Tibial artery (tissue), 1 donor: ENCODE measurements around the gene DYNLT1.

GRCh38 chr6:156773905-156774335 lies 3.3 kb upstream of the ARID1B start:
- PRO-cap, result no peak

DNA sequence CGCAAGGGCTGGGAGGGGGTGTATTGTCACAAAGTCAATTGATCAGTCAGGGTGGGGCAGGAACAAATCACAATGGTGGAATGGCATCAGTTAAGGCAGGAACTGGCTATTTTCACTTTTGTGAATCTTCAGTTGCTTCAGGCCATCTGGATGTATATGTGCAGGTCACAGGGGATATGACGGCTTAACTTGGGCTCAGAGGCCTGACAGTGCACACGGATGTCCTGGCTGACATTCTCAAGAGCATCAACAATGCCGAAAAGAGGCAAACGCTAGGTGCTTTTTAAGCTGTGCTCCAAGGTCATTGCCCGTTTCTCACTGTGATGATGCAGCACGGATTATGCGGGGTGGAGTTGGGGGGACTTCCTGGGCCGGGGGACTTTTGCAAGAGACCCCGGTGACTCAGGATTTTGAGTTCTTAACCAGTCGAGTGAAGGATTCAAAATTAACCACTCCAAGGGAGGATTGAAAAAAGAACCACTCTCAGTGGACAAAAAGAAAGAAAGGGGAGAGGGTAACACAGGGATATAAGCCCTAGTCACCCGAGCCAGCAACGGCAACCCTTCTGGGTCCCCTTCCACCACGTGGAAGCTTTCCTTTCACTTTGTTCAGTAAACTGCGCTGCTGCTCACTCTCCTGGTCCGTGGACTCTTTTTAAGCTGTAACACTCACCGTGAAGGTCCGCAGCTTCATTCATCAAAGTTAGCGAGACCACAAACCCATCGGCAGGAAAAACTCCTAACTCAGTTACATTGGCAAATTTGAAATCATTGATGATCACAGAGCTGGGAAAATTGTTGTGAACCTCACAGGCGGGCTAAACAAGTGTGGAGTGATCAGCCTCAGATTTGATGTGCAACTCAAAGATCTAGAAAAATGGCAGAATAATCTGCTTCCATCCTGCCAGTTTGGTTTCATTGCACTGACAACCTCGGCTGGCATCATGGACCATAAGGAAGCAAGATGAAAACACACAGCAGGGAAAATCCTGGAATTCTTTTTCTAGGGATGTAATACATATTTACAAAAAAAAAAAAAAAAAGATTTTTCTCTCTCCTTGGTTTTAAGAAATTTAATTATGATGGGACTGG lies 199.2 kb downstream of the ARID1B start:
- PRO-cap, result no peak

DNA sequence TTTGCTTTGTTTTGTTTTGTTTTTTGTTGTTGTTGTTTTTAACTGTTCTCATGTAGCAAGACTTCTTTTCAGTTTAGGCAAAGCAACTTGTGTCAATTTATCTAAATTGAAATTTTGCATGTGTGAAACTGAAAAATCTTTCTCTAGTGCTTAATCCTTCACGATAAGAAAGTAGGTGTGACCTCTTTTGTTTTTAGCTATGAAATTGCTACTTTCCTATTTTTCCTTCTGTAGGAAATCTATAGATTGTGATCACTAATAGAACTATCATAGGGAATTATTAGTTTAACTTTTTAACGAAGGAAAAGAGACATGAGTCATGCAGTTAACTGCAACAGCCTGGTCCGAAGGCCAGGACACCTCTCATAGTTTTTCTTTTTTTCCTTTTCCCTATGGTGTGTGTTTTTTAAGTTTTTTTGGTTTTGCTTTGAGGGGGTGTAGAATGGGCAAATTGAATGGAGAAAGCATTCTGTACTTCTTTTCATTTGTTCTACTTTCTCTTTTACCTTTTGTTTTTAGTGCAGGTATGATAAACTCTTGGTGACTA lies 233.5 kb downstream of the ARID1B start:
- PRO-cap, result no peak

DNA sequence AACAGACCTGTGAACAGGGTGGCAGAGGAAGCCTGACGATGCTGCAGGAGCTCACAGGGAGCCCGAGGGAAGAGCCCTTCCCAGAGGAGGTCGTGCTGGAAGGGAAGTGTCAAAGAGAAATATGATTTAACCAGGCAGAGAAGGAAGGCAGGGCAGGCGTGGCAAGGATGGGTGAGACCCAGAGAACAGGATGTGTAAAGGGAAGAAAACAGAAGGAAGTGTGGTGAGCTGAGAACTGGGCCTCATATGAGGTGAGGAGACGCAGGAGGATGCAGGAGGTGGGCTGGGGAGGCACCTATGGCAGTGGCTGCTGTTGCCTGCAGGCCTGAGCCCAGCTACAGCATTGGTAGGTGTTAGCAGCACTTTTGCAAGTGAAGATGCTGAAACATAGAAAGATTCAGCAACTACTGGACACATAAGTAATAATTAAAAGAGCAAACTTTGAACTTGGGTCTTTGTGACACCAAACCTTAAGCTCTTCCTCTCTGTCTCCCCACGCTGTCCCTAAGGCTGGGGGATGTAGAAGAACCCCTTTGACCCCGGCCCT lies 105.7 kb downstream of the ZDHHC14 start:
- PRO-cap, result no peak

- PRO-cap, result no peak
Measured at GRCh38 chr6:157652373-157653340, 170.4 kb upstream of the SNX9 start.

GRCh38 chr6:157689122-157689791 lies 133.8 kb upstream of the SNX9 start:
- PRO-cap, result no peak

GRCh38 chr6:157715607-157716439 lies 107.2 kb upstream of the SNX9 start:
- PRO-cap, result unidirectional peak, plus-strand start at chr6:157715945; unidirectional peak, plus-strand start at chr6:157716043

- PRO-cap, result no peak
Measured at GRCh38 chr6:157848817-157849263, 25.8 kb downstream of the SNX9 start.

DNA sequence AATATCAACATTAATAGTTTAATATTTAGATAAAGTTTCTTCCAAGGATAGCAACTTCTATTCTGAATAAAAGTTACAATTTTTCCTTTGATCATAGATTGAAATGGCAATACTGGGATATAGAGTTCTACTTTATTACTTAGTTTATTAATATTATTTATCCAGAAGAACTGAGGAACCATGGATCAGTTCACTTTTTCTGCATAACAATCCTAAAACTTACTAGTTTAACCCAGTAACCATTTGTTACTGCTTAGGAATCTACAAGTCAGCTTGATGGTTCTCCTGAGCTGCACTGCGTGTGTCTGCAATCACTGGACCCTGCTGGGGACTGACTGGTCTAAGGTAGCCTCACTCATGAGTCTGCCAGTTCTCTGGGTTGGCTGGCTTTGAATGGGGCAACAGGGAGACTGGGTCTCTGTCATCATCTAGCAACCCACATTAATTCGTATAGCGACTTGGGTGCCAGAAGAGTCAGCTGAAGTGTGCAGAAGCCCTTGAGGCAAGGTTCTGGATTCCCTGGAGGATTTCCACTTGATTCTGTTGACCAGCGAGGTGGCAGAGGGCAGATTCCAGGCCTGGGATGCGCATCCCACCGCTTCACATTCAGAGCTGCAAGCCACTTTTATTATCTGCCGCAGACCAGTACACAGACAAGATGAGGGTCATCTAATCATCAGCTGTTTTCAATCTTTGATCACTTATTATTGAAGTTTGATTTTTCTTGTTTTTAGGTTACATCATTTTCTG lies 49.3 kb downstream of the SNX9 start:
- PRO-cap, result no peak

DNA sequence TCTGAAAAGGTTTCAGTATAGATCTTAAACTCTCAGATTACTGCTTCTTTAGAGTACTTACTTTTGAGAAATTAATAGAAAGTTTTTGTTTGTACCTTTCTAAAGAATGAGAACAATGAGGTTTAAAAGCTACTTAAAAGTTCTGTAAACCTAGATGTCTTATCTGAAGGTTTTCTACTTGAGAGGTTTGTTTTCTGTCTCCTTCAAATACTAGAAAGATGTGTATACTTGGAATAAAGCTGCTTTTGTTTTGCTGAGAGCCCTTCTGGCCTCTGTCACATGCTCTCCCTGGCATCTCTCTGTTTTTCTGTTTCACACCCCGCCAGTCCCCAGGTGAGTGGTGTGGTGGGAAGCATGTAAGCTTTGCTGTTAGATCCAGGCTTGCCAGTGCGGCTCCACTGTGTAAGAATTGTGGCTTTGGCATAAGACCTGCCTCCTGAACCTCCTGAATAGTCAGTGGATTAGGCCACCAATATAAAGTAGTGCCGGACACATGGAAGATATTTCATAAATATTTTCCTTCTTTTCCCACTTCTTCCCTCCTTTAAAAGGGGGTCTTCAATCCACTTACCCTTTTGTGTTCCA lies 56.8 kb downstream of the SNX9 start:
- PRO-cap, result no peak

DNA sequence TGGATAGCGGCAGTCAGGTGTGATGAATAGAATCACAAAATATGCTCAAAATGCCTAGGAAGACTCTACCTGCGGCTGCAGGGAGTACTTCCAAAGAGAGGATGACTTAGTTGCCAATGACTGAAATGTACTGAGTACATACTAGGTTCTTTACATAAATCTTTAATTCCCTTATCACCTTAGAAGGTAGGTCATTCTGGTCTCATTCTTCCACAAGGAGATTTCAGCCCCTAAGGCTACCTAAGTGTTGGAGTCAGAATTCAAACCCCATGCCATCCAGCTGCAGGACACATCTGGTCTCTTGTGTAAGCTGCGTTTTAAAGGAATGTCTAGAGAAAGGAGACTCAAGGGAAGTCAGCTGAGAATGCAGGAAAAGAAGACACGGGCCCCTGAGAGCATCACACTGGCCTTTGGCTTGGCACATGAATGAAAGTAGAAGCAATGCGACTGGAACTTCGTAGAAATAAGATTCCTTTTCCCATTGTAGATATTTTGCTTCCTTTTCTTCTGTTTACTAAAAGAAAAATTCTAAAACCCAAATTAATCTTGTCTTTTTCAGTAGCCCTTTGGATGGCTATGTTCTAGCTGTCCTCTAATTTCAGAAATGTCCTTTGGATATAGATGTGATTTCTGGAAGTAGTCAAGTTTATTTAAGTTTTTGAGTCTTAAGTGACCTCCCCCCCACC lies 76.7 kb upstream of the SYNJ2 start:
- PRO-cap, result no peak

GRCh38 chr6:157966975-157967560 lies 14.6 kb upstream of the SYNJ2 start:
- PRO-cap, result no peak

GRCh38 chr6:157982674-157983263 lies 1.1 kb downstream of the SYNJ2 start:
- PRO-cap, result no peak

GRCh38 chr6:158003791-158004277 lies 22.2 kb downstream of the SYNJ2 start:
- PRO-cap, result no peak

GRCh38 chr6:158077865-158078451 lies 90.1 kb downstream of the SERAC1 start:
- PRO-cap, result no peak

- PRO-cap, result no peak
Measured at GRCh38 chr6:158284158-158284825, 28.0 kb upstream of the TULP4 start.

GRCh38 chr6:158474854-158475759 lies 84.8 kb upstream of the TMEM181 start:
- PRO-cap, result no peak

DNA sequence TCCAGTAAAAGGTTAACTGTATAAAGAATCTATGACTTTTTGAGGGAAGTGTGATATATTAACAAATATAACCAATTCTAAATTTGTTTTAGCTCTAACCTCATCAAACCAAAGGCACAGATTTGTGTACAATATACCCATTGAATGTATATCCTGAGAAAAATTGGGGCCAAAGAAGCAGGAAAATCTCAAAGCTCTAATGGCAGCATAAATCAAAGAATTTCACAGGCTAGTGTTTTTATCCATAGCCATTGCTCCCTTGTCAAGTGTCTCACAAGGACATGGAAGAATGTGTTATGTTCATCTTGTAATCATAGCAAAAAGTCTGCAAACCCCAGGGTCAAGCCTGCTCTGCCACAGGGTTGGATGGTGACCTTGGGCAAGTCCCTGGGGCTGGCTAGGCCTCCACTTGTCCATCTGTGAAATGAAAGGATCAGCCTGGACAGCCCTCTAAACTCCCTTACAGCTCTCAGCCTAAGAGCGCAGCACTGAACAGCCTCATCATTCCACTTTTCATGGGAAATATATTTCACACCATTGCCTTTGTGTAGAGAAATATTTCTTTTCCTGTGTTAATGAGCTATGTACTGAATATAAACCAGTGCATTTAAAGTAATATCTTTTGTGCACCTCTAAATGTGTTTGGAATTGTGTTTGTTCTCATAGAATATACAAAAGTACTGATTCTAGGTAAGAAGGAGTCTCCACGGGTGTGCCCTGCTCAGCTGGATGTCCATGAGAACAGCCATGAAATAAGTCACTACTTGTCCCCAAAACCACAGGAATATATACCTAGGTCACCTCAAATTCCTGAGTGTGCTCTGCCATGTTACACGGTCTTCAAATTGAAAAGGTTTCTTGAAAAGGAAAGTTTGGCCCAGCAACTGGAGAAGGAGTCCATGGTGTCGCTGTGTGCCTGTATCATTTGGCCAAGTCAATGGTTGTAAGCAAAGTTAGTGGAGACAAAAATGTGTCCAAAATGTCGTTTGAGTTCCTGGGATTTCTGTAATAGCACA lies 49.6 kb upstream of the TMEM181 start:
- PRO-cap, result no peak

DNA sequence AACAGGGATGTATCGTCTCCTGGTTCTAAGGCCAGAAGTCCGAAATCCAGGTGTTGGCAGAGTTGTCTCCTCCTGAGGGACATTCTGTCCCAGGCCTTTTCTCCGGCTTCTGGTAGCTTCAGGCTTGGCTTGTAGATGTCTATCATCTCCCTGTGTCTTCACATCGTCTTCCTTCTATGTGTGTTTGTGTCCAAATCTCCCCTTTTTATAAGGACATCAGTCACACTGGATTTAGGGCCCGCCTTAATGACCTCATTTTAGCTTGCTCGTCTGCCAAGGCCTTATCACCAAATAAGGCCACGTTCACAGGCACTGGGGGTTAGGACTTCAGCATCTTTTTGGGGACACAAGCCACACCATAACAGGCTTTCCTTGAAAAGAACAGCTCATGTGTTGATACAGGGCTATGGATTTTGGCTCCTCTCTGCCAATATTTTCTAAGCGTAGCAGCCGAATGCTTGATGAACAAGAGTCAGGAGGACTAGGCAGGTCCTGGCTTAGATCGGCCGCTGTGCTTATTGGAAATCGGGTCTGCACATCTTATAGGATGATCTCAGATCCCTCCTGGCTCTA lies 16.3 kb upstream of the TMEM181 start:
- PRO-cap, result bidirectional peak, plus-strand start at position 461 of the sequence, minus-strand start at position 178 of the sequence

DNA sequence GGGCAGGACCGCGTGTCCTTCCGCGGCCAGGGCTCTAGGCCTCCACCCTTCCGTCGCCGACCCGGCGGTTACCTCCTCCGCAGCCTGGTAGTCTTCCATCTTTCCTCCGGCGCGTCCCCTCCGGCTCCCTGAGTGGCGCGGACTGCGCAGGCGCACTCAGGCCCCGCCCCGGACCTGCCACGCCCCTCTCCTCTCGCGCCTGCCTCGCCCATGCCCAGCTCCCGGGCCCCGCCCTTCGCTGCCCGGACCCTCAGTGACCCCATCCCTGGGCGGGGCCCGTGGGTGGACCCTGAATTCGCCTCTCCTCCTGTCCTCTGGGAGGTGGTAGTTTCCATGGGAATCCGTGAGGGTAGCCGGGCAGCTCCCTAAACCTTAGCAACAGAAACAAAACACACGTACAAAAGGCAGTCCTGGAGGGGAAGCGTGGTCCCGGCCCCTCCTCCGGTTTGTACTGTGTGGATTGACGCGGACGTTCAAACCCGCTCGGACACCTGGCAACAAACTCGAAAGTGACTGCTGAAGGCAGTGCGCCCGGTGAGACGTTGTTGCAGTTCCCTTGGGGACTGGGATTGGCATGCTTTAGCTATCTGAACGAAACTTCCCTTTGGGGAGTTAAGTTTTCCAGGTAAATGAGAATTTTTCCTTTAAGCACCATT lies at the start of gene DYNLT1:
Gene DYNLT1 (minus strand): TSS at position 134 of the 656 bp plus-strand sequence.
- PRO-cap, result bidirectional peak, plus-strand start at position 327 of the sequence, minus-strand start at position 130 of the sequence